Omental fat pad (tissue), 4 donors: ENCODE results near the gene CPSF2.

GRCh38 chr14:91397878-91398523, 19.6 kb downstream of the CCDC88C start:
- PRO-cap = no peak
- RAMPAGE, long total RNA, 4 experiments = no peak in any of the 4 experiments

DNA sequence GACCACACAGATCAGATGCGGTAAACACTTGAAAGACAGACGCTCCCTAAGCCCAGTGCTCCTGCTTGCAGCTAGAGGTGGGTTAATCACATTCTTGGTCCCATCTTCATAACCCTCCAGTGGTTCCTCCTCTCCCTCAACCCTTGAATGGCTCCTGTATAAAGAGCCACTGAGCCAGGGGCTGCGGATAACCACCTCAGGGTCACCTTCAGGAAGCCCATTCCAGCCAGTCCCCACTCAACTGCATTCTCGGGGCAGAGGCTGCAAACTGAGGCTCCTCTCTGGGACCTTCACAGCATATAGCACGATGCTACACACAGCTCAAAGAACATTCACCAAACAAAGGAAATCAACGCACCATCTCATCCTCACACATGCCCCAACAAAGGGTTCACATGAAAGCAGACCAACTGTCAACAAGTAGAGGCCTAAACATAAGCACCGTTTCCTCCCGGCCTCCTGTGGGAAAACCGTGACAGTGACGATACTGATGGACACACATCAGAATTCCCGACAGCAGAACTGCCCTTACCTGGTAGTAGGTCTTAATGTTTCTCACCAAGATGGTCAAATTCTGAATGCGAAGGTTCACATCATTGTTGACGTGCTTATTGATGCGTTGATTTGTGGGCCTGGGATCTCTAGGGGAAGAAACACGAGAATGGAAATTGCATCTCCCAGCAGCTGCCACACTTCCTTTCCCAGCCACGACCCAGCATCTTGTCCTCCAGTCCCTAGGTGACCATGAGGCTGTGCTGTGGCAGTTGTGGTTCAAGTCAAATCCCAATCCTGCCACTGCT, 9.3 kb downstream of the CCDC88C start:
- PRO-cap = no peak
- RAMPAGE, long total RNA, 4 experiments = no peak in any of the 4 experiments

DNA sequence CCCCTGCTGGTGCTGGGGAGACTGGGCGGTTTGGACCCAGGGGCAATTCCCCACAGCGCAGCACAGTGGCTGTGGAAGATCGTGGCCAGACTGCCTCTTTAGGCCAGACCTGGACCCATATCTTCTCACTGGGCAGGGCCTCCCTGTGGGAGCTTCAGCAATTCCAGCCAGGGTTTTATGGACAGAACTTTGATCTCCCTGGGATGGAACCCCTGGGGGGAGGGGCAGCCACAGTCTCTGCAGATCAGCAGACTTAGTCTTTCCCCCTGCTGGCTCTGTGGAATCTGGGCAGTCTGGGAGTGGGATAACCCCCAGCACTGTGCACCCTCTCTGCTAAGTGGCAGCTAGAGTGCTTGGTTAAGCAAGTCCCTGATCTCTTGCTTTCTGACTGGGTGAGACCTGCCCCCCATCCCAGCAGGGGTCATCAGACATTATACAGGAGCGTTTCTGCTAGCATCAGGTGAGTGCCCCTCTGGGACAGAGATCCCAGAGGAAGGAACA, 44.9 kb upstream of the PPP4R3A start:
- PRO-cap = no peak
- RAMPAGE, long total RNA, 4 experiments = no peak in any of the 4 experiments

DNA sequence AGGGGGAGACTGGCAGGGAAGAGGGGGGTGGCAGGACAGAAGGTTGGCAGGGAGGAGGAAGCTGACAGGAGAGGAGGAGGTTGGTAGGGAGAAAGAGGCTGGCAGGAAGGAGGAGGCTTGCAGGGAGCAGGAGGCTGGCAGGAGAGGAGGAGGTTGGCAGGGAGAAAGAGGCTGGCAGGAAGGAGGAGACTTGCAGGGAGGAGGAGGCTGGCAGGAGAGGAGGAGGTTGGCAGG, 63.5 kb upstream of the PPP4R3A start:
- PRO-cap = no peak
- RAMPAGE, long total RNA, 4 experiments = no peak in any of the 4 experiments

- PRO-cap = no peak
- RAMPAGE, long total RNA, 4 experiments = no peak in any of the 4 experiments
Observed at GRCh38 chr14:91578631-91579143, 68.6 kb upstream of the PPP4R3A start.

- PRO-cap = no peak
- RAMPAGE, long total RNA, 4 experiments = start-site peak on the minus strand in 1 of 4 experiments, at chr14:91877582-91877675 at its widest, 20 reads per replicate
Observed at GRCh38 chr14:91877403-91877852, 10.1 kb upstream of the TC2N start.

- PRO-cap = no peak
- RAMPAGE, long total RNA, 4 experiments = start-site peak on the minus strand in 1 of 4 experiments, at chr14:91882969-91883151 at its widest, 30 reads per replicate
Observed at GRCh38 chr14:91882810-91883303, 15.5 kb upstream of the TC2N start.

- PRO-cap = no peak
- RAMPAGE, long total RNA, 4 experiments = no peak in any of the 4 experiments
Observed at GRCh38 chr14:92040614-92041154, 825 bp upstream of the TRIP11 start.

GRCh38 chr14:92121768-92122730, at the start of gene CPSF2:
TSS of gene CPSF2 (plus strand) at chr14:92121969.
- PRO-cap = no peak
- RAMPAGE, long total RNA, 4 experiments = start-site peak on the plus strand in 3 of 4 experiments, at chr14:92121949-92122214 at its widest, 26 to 96 reads per replicate; start-site peak on the minus strand in 1 of 4 experiments, at chr14:92121880-92121937 at its widest, 21 reads per replicate

- PRO-cap = no peak
- RAMPAGE, long total RNA, 4 experiments = no peak in any of the 4 experiments
Observed at GRCh38 chr14:92254668-92255309, 68.2 kb upstream of the SLC24A4 start.

- PRO-cap = no peak
- RAMPAGE, long total RNA, 4 experiments = no peak in any of the 4 experiments
Observed at GRCh38 chr14:92287107-92287526, 35.8 kb upstream of the SLC24A4 start.

- PRO-cap = no peak
- RAMPAGE, long total RNA, 4 experiments = no peak in any of the 4 experiments
Observed at GRCh38 chr14:92459247-92460126, 54.1 kb upstream of the RIN3 start.

GRCh38 chr14:92585760-92586208, 72.2 kb downstream of the RIN3 start:
- PRO-cap = no peak
- RAMPAGE, long total RNA, 4 experiments = no peak in any of the 4 experiments

DNA sequence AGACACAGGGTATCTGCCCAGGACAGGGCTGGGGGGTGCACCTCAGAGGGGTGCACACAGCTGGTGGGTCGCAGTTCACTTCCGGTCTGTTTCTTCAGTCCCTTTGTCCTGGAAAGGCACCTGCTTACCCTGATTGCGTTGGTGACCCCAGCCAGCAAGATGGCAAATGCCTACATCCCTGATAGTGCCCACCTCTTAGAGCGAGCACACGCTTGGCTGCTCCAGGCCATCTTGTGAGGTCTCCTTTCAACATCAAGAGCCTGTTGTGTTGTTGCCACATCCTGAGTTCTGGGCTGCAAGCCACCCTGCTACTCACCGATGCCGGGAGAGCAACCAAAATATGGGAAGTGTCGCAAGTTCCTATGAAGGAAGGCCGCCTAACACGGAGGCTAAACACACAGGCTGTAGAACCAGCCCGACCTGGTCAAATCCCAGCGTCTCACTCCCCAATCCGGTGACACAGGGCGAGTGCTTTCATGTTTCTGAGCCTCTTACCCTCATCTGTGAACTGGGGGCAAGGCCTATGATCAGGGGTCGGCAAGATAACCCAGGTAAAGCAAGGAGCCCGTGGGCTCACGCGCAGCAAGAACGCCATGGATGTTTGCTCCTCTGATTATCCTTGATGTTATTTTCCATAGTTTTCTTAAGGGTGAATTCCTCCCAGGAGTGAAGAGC, 98.4 kb downstream of the LGMN start:
- PRO-cap = no peak
- RAMPAGE, long total RNA, 4 experiments = no peak in any of the 4 experiments

DNA sequence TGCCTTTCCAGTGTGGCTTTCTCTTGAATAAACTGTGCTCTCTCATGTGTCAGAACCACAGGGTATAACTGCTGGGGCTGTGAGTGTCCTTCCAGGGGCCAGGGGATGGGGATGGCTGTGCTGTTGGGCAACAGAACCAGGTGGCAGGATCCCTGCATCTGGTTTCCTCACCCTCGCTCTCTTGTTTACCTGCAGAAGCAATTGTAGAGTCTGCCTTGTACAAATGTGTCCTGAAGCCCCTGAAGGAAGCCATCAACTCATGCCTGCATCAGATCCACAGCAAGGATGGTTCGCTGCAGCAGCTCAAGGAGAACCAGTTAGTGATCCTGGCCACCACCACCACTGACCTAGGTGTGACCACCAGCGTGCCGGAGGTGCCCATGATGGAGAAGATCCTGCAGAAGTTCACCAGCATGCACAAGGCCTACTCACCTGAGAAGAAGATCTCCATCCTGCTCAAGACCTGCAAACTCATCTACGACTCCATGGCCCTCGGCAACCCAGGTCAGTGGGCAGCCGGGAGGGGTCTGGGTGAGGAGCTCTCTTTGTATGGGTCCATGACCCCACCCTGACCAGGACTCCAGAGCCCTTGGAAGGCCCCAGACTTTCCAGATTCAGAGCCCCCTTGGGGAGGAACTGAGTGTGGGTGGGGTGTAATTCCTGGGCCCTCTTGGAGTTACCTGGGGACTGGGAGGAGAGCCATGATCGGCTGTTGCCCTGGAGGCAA, 89.3 kb downstream of the LGMN start:
- PRO-cap = no peak
- RAMPAGE, long total RNA, 4 experiments = no peak in any of the 4 experiments

- PRO-cap = no peak
- RAMPAGE, long total RNA, 4 experiments = no peak in any of the 4 experiments
Observed at GRCh38 chr14:92659693-92660411, 88.6 kb downstream of the LGMN start.

DNA sequence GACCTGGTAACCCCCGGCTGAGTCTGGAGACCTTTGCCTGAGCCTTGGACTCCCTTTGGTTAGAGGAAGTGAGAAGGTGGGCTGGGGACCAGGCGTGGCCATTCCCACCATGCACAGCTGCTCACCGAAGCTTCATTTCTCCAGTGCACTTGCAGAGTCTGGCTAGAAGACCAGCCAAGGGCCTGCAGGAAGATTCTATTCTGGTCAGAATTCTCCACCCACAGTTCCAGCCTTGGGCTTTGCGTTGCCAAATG, 73.0 kb downstream of the LGMN start:
- PRO-cap = no peak
- RAMPAGE, long total RNA, 4 experiments = no peak in any of the 4 experiments

DNA sequence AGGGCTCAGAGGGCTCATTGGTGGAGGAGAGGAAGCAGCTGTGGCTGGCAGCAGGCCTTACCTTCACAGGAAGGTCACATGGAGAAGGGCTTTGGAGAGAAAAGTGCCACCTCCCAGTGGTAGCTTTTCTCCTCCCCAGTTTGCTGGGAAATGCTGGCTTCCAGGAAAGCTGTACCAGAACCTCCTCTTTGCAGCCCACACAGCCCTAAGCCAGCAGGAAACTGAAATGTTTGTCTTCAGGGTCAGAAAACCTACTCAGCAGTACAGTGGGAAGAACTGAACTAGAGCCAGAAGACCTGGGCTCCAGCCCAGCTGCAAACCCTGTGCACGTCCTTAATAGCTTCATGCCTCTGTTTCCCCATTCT, 55.5 kb downstream of the LGMN start:
- PRO-cap = no peak
- RAMPAGE, long total RNA, 4 experiments = no peak in any of the 4 experiments

- PRO-cap = no peak
- RAMPAGE, long total RNA, 4 experiments = no peak in any of the 4 experiments
Observed at GRCh38 chr14:93104772-93105849, 10.6 kb downstream of the ITPK1 start.

DNA sequence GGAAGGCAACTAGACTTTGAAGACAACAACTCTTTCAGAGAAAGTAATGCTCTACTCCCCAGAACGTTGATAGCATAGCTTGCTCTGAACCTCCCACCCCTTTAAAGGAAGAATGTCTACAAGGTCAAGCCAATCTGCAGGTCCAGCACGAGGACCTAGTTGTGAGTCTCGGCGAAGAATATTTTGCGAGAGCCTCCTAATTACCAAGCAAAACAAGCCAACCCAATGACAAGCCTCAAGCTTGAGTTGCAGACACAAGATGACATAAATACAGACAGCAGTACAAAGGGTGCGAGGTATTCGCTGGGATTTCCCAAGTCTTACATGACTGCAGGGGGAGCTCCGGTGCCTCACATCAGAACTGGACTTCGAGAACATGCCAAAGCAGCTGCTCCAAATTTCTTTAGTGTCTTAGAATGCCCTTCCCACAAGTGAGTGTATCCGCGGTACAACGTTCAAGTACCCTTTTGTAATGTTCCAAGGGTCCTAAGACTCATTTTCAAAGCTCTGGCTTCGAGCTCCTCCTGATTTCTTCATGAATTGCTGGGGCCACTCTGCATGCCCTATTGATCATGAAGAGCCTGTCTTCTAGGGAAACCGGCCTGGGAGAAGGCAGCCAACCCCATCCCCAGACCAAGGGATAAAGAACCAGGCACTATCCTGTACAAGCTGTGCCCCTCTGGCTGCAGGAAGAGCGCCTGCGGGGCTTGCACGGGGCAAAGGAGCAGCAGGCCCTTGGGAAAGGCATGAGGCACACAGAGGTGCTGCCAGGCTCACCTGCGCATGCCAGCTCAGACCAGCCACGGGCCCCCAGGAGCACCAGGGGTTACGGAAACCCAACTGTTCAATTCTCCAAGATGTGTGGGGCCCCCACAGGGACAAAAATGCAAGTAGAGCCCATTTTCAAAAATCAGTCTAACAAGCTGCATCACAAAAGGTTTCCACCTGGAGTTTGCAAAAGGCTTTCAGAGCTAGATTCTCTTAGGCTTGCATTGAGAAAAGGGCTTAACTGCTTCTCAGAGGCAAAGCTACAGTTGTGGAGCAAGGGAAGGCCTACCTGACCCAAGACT, 2.2 kb downstream of the ITPK1 start:
- PRO-cap = no peak
- RAMPAGE, long total RNA, 4 experiments = no peak in any of the 4 experiments